Bronchus (tissue), 1 donor: ENCODE results near the genes FAT1 and TRIML1.

DNA sequence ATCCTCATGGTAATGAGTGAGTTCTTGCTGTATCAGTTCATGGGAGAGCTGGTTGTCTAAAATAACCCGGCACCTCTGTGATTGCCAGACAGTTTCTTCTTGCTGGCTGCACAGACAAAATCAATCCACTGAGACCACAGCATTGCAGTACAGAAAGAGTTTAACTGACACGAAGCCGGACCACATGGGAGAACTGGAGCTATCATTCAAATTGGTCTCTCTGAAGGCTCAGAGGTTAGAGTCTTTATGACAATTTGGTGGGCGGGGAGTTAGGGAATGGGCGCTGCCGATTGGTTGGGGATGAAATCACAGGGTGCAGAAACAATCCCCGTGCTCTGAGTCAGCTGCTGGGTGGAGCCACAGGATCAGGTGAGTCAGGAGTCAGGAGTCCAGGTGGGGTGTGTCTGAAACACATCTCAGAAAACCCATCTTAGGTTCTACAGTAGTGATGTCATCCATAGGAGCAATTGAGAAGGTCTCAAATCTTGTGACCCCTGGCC, 41.7 kb upstream of the TLR3 start:
- PRO-cap: no peak

- PRO-cap: no peak
Observed at GRCh38 chr4:186069666-186069994, 674 bp downstream of the TLR3 start.

DNA sequence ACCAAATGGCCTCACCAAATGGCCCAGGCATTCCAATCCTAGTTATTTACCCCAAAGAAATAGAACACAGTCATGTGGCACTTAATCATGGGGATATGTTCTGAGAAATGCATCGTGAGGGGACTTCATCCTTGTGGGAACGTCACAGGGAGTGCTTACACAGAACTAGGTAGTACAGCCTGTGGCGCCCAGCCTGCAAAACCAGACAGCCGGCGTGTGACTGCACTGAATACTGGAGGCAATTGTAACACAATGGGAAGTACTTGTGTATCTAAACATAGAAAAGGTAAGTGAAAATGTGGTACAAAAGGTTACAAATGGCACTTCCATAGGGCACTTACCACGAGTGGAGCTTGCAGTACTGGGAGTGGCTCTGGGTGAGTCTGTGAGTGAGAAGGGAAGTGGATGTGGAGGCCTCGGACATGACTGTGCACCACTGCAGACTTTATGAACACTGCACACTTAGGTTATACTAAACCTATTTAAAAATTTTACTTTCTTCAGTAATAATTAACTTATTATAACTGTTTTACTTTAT, 5.2 kb downstream of the TLR3 start:
- PRO-cap: bidirectional peak, plus-strand start at position 392 of the sequence, minus-strand start at position 244 of the sequence; unidirectional peak, plus-strand start at position 392 of the sequence

DNA sequence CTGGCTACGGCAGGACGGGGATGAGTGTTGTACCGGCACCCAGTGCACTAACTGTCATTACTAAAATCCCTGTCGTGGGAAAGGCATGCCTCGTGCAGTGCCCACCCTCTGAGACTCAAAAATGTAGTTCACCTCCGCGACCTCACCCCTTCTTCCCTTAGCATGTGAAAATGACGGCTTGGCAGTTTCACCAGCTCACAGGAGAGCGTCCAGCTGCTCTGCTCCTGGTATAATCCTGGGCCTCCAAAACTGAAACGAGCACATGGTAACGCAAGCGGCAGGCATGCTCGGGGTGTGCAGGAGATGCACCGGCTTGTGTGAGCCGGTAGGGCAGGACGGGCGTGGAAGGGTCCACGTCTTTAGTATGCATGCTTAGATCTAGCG, 47.4 kb upstream of the CYP4V2 start:
- PRO-cap: no peak

DNA sequence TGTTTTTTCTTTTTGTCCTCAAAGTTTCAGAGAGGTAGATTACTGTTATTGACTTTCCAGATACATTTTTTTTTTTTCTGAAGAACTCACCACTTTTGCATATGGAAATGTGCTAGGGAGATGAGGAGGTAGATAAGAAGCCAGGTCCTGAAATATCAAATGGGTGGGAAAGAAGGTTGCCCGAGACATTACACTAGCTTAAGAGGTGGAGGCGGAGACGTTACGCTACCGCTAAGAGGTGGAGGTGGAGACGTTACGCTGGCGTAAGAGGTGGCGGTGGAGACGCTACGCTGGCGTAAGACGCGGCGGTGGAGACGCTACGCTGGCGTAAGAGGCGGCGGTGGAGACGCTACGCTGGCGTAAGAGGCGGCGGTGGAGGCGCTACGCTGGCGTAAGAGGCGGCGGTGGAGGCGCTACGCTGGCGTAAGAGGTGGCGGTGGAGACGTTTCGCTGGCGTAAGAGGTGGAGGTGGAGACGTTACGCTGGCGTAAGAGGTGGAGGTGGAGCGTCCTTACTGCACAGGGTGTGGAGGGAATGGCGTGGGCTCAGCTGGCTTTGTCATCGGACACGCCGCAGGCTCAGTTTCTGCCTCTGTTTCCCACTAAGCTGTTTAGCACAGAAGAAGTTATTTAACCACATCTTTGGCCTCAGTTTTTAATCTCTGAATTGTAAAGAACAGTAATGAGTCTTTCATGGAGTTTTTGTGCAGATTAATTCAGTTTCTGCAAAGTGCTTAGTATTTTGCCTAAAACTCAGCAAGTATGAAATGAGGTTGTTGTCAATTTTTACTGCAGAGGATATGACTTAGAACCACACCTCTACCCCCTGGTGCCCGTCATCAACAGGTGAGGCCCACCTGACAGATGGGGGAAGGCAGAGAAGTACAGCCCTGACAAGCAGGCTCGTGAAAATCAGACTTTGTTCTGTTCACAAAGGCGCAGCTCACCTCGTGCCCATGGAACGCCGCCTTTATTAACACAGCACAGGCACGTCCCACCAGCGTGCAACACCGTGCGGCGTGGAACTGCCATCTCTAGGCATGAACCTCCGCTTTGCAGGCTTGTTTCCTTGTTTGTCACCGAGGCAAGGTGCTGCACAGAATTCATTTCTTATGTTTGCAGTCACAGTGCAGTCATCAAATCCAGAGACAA, 13.0 kb downstream of the CYP4V2 start:
- PRO-cap: no peak

- PRO-cap: no peak
Observed at GRCh38 chr4:186703934-186704481, 19.6 kb downstream of the FAT1 start.

DNA sequence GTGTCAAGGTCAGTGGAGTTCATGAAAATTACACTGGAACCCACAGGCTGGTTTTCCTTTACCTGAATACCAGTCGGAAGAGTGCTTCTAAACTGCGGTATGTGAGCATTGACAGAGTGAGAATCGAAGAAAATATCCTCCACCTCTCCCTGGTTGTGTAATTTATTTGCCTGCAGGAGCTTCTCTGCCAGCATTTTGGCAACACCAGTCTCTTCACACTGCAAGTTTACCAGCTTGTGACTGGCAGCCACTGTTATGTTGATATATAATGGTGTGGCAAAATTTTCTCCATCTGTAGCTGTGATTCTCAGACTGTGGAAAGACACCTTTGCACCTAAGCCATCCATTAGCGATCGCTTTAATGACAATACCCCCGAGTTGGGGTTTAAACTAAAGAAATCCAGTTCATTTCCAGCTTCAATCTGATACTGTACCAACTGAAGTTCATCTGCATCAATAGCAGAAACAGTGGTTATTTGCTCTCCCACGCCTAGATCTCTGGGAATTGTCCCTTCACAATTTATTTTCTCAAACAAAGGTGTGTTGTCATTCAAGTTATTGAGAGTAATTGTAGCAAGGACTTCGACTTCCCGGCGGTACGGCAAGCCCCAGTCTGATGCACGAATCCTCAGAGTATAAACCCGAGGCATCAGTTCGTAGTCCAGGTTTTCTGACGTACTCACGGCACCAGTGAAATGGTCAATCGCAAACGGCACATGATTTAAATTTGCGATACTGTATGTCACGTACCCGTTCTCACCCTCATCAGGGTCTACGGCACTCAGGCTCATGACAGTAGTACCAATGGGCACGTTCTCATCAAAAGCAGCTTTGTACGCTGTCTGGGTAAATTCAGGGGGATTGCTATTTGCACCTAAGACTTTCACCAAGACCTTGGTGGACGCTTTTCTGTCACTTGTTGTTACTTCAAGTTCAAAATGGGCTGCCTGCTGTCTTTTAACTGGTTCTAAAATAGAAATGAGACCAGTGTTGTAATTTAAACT, 15.8 kb downstream of the FAT1 start:
- PRO-cap: no peak

- PRO-cap: bidirectional peak, plus-strand start at chr4:186723937, minus-strand start at chr4:186723813
Observed at GRCh38 chr4:186723457-186724512, at the start of gene FAT1. Gene FAT1, minus strand, starts transcription at chr4:186723856.

DNA sequence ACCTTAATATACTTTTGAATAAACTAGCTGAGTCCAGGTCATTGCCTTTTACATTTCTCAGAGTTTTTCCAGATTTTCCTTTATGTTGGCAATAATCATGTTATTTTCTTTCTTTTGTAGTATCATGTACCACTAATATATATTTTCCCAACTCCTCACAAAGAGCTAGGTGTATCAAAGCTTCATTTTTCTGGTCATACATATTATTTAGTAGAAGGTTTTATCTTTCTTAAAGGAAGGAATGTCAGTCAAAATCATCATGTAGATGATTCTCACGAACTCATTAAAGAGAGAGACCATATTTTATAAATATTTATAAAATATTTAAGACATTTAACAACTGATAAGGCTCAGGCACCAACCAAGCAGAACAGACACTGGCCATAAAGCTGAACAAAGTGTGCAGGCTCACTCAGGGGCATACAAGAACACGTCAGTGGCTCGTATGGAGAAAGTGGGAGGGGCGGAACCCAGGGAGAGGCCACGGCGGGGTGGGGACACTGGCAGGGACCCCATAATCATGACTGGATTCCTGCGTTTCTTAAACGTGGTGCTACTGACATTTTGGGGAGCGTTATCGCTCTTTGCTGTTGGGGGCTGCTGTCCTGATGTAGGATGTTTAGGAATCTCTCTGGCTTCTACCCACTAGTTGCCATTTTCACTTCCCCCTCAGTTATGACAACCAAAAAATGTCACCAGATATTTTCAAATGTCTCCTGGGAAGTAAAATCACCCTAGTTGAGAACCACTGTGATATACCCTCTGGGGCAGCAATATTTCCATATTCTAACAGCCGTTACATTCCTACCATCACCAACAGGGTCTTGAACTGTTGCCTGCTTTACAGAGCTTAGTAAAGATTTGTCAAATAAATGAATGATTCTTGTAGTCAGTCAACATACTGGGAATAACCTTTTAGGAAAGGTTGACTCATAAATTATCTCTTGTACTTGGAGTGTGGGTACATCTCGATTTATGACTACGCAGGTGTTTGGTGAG, 31.4 kb upstream of the FAT1 start:
- PRO-cap: no peak

DNA sequence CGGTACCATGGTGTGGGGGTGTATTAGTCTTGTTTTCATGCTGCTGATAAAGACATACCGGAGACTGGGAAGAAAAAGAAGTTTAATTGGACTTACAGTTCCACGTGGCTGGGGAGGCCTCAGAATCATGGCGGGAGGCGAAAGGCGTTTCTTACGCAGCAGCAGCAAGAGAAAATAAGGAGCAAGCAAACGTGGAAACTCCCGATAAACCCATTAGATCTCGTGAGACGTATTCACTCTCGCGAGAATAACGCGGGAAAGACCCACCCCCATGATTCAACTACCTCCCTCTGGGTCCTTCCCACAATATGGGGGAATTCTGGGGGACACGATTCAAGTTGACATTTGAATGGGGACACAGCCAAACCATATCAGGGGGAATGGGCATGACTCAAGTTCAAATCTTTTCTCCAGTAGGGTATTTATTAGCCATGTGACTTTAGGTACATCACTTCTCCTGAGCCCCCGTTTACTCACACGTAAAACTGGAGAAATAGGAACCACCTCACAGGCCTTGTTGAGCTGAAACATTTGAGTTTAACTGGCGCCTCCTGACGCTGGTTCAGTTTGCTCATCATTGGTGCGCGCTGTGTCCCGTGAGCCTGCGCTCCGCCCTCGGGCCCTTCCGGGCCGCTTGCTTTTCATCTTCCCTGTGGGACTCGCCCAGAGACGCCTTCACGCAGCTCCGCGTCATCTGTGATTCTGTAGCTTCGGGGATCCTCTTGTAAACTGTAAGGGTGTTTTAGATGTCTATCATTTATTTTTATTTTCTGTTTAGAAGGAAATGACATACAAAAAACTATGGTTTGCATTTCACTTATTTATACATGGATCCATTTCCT, 35.5 kb upstream of the FAT1 start:
- PRO-cap: no peak

DNA sequence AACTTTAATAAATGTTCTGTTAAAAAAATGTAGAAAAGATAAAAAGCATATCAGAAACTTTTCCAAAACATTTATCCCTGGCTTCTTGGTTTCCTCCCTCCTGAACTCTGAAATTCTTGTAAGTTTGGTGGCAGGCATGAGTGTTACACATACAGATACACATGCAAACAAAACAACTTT, 177.2 kb upstream of the FAT1 start:
- PRO-cap: no peak

DNA sequence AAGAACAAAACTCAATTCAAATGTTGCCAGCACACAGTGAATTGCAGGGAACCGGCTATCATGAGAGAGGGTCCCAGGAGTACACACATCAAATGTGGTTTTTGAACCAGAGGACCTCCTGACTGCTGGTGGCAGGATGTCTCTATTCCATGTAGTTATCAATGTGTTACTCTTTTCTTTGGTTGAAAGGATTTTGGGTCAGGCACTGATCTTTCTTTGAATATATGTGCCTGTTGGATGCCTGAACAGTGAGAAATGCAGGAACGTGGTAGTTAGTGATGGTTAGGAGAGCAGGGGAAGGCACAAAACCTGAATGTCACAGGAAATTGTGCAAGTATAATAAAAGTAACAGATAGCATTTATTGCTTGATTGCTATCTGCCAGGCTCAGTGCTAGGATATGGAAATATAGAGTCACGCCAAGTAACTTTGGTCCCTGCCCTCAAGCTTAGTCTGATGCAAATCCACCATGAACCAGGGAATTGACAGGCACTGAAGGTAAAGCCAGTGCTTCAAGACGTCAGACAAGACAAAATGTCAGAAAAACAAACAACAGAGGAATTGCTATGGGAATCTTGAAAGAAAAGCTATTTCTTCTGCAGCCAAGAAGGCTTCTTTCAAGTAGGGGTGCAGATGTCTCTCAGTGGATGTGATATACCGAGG, 219.8 kb upstream of the FAT1 start:
- PRO-cap: no peak

- PRO-cap: no peak
Observed at GRCh38 chr4:188139333-188139594, at the start of gene TRIML1. Gene TRIML1, plus strand, starts transcription at chr4:188139441.

DNA sequence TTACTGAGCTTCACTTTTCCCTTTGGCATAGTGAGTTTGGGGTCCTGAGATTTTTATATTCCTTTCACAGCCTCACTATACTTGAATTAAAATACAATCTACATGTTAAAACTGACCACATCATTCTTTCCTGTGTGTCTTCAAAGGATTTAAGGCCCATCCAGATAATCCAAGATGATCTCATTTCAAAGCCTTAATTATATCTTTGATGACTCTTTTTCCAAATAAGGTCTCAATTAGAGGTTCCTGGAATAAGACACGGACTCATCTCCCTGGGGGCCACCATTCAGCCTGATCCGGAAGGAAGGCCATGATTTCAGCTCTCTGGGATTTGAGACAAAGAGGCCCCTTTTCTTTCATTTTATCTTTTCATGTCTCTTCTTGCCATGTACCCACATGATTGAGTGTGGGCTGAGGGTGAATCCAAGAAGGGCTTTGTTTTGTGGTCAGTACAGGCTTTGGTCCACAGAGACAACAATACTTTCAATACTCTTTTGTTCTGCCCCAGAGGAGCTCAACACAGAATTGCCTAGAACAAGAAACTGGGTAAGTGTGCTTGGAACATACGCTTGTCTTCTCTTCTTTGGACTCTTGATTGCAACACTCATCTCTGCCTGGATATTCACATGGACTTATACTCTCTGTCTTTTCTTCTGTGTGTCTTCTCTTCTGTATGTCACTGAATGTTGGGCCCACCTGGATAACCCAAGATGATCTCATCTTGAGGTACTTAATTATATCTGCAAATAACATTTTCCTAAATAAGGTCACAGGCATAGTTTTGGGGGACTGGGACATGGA, 261.2 kb downstream of the TRIML1 start:
- PRO-cap: no peak

DNA sequence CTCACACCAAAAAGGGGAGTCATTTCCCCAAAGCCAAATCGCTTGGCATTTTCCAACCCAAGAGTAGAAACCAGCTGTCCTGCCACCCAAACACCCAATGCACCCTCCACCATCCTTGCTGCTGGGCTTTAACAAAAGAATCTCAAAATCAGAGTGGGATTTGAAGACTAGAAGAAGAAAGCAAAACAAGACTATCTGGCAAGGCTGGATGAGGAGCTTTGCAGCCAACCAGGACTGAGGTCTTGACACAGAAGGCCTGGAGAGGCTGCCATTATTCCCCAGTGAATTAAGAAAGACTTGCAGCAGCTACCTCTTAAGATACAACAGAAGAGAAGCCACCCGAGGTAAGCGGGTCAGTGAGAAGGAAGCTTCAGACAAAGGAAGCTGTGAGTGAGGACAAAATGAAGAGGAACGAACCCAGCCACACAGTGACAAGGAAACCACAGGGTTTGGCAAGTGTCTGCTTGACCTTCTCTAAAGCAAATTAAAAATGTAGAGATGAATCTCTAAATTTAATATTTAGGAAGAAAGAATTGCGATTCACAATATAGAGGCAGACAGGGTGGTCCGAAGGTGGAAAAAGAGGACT, 281.9 kb upstream of the FRG1 start:
- PRO-cap: no peak

GRCh38 chr4:189721388-189722011, 219.2 kb upstream of the FRG1 start:
- PRO-cap: no peak

DNA sequence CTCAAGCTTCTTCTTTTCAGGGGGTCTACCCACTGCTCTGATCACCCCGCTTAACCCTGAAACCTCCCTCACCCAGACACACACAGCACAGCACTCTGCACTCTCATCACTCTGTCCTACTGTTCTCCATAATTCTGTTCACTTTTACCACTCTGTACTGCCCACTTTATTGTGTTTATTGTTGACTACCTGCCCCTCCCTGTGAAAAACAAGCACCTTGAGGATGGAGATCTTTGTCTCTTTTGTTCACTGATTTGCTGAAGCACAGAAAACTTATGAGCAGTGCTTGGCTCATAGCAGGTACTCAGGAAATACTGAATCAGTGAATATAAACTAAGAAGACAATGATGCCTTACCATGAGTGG, 201.5 kb upstream of the FRG1 start:
- PRO-cap: no peak

DNA sequence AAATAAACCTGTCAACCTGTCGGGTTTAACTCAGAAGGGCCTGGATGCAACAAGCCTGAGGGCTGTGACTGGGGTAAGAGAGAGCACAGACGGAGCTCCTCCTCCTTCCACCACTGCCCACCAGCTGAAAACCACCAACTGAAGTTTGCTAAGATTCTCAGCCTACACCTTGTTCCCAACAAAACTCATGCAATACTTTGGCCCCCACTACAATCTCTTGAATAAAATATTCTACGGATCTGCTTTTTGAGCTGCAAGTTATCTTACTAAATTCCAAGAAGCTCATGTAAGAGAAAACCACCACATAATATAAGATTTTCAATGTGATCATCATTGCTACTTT, 25.4 kb upstream of the FRG1 start:
- PRO-cap: no peak